Hematopoietic multipotent progenitor cell (in vitro differentiated cells): ENCODE measurements around the gene H2AB3.

DNA sequence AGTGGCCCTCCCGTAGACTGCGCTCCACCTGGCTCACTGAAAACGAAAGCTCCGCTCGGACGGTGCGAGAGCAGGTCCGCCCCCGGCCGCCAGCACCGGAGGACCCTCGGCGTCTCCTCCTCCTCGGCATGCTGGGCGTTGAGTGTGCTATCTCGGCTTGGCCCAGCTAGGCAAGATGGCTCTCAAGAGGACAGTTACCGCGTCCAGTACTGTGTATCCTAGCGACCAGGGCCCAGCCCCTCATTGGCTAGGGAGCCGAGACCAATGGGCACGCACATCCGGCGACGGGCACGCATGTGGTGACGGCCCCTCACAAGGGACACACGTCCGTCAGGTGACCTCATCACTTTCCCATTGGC lies at the start of gene H2AB3:
Gene H2AB3 (minus strand): TSS at position 208 of the 359 bp plus-strand sequence.
- CAGE, long polyA plus RNA: no peak

GRCh38 chrX:155967123-155967383 lies 30.4 kb upstream of the IL9R start:
- CAGE, long polyA plus RNA: no peak